Hair follicle dermal papilla cell (primary cell): ENCODE data around the genes FAM78A and POMT1.

DNA sequence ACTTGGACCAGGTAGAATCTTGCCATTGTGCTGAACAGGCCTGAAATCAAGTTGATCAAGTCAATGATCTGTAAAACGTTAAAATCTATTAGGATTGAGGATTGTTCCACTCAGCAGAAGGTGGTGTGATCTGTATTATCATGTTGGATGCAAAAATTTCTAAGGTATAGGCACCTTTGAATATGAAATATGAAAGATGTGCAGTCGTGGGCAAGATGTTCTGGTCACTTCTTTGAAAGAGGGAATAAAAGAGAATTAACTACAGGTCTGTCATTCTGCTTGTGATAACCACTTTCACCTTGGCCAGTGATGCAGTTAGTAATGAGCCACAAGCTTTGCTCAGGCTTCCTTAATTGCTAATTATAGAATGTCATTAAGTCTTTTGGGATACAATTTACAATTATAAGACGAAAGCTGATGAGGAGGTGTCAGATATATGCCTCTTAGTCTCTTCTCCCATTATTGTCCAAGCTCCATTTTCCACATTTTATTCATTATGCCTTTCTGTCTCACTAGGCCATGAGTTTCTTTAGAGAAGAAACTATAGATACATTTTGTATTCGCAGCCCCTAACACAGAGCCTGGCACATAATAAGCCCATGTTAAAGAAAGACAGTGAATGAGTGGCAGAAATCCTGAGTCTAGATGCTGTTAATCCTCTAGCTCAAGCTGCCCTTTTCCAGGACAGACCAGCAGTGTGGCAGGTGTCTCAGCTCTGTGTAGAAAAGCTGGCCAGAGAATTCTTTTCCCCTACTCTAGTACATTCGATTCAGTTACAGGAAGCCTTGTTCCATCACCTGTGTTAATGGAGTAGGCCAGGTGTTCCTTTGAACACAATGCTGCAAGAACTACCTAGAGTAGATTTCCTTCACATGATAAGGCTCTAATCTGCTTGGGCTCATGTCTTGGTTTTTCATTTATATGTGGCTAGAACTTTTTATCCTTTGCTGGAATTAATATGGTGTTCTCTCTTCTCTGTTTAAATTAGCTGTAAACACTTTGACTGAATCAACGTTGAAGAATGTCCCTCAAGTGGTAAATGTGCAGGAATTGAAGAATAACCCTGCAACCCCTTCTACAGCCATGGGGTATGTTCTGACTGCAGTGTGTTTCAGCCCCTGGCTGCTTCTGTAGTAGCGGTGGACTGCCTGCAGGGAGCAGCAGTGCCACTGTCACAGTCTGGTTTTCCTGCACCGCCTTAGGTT lies 52.3 kb downstream of the NUP214 start:
- CAGE, long polyA plus RNA = no peak

DNA sequence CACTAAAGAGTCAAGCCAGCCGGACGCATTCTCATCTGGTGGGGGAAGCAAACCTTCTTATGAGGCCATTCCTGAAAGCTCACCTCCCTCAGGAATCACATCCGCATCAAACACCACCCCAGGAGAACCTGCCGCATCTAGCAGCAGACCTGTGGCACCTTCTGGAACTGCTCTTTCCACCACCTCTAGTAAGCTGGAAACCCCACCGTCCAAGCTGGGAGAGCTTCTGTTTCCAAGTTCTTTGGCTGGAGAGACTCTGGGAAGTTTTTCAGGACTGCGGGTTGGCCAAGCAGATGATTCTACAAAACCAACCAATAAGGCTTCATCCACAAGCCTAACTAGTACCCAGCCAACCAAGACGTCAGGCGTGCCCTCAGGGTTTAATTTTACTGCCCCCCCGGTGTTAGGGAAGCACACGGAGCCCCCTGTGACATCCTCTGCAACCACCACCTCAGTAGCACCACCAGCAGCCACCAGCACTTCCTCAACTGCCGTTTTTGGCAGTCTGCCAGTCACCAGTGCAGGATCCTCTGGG lies 71.9 kb downstream of the NUP214 start:
- CAGE, long polyA plus RNA = no peak

- CAGE, long polyA plus RNA = no peak
Observed at GRCh38 chr9:131235124-131236249, 40.8 kb downstream of the FAM78A start.

DNA sequence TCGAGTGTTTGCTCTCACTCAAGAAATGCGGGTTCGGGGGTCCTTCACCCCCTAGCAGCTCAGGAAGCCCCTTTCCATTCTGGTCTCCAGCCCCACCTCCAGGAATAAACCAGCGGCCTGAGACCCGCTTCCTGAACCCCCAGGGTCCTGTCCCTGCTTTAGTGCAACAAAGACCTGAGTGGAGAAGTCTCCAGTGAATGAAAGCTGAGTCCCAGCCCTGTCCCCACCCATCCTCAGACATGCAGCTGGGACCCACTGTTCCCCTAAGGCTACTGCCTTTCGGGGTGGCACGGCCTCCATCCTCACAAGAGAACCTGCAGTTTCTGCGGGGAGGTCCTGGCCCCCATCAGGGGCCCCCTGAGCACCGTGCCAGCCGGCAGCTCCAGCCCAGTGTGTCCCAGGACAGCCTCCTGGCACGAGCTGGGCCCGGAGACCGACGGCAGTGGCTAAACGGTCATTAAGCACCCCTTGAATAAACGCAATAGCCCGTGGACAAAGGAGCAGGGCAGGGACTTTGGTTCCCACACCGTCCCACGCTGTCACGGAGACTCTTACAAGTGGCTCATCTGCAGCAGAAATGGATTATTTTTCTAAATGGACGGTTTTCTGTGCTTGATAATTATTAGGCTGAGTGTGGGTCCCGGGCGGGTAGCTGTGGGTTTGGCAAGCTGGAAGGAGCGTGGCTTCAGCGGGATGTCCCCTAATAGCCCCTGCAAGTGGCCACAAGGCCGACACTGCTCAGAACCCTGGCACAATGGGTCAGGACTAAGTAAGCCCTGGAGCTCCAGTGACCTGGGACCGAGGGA lies 17.6 kb downstream of the FAM78A start:
- CAGE, long polyA plus RNA = no peak

GRCh38 chr9:131262635-131263068 lies 13.7 kb downstream of the FAM78A start:
- CAGE, long polyA plus RNA = no peak

DNA sequence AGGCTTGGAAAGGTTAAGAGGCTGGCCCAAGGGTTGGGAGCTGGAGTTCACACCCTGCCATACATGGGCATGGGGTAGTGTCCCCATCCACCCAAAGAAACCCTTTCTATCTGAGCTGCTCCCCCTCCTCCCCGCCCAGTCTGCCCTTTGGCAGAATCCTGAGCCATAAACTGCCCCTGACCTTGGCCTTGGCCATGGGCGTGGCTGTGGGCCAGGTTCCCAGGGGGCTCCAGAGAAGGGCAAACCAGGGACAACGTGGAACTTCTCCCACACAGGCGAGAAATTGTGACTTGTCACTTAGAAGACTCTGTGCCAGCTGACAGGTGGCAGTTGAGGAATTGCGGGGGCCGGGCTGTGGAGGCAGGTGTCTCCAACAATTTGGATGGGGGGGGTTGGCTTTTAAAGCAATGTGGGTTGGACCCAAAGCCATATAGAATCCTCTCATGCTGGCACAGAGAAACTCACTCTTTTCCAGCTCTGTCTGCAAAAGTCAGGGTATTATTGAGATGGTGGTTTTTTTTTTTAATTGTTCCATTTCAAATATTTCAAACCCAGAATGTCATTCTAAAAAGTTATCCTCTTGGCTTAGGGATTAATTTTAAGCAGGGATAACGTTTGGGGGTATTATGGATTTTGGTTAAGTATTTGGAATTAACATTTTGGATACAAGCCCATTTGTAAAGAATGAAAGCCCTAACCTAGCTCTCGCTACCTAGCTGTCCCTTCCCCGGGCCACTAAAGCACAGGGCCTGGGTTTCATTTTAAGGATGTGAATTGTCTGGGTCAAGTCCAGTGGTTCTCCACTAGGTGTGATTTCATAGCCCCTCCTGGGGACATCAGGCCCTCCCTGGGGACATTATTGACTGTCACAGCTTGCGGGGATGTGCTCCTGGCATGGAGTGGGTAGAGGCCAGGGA lies 4.5 kb downstream of the FAM78A start:
- CAGE, long polyA plus RNA = no peak

GRCh38 chr9:131273839-131274354 lies 2.4 kb downstream of the FAM78A start:
- CAGE, long polyA plus RNA = no peak

- CAGE, long polyA plus RNA = no peak
Observed at GRCh38 chr9:131276408-131277355, at the start of gene FAM78A. FAM78A (minus strand) TSS chr9:131276510.

GRCh38 chr9:131277356-131278661 lies 1.5 kb upstream of the FAM78A start:
- CAGE, long polyA plus RNA = no peak

GRCh38 chr9:131290030-131290696 lies 640 bp downstream of the PLPP7 start:
- CAGE, long polyA plus RNA = no peak

- CAGE, long polyA plus RNA = no peak
Observed at GRCh38 chr9:131393567-131393917, 344 bp upstream of the PRRC2B start.

- CAGE, long polyA plus RNA = no peak
Observed at GRCh38 chr9:131394332-131395063, 612 bp downstream of the PRRC2B start.

GRCh38 chr9:131429862-131430519 lies 36.1 kb downstream of the PRRC2B start:
- CAGE, long polyA plus RNA = no peak

GRCh38 chr9:131438728-131439304 lies 44.9 kb downstream of the PRRC2B start:
- CAGE, long polyA plus RNA = no peak

- CAGE, long polyA plus RNA = no peak
Observed at GRCh38 chr9:131478870-131479949, 23.5 kb upstream of the POMT1 start.

DNA sequence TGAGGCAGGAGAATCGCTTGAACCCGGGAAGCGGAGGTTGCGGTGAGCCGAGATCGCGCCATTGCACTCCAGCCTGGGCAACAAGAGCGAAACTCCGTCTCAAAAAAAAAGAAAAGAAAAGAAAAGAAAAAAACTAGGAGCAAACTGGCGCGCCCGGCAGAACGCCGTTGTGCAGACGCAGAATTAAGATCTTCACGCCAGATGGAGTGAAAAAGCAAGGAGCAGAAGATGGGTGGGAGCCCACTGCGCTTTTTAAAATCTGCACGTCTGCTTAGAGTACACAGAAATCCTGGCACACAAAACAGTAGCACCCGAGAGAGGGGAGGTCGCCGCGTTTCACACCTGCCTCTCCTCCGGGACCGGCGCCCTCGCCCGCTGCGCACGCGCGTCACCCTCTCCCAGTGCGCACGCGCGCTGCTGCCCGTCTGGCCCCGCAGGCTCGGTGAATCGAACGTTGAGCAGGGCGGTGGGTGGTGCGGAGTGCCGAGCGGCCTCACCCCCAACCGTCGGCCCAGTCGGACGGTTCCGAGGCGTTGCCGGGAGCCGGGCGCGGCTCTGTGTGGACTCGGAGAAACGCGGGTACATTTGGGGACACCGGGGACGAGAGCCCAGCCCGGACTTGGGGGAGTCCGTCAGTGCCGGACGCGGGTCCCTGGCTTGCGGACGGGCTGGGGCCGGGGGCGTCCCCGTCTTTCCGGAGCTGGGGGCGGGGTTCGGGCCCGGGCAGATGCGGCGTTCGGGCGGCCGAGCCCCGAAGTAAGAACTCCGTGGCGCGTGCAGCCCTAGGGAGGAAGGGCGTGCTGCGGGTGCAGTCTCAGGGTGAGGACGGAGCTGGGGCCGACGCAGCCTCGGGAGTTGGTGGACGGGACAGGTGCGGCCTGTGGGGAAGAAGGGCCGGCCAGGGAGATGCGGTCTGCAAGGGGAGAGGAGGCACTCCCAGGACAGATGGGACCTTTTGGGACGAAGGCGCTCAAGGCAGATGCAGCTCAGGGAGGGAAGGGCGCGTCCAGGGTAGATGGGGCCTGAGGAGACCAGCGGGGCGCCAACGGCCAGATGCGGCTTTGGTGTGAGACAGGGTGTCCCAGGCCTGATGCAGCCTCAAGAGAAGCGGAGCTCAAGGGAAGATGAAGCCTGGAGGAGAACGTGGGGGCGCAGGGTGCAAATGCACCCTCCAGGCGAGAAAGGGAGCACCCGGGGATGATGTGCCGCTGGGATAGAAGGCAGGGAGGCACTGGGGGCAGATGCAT lies at the start of gene POMT1:
Gene POMT1, plus strand, starts transcription at position 424 of the 1,247 bp plus-strand sequence.
- CAGE, long polyA plus RNA = no peak

DNA sequence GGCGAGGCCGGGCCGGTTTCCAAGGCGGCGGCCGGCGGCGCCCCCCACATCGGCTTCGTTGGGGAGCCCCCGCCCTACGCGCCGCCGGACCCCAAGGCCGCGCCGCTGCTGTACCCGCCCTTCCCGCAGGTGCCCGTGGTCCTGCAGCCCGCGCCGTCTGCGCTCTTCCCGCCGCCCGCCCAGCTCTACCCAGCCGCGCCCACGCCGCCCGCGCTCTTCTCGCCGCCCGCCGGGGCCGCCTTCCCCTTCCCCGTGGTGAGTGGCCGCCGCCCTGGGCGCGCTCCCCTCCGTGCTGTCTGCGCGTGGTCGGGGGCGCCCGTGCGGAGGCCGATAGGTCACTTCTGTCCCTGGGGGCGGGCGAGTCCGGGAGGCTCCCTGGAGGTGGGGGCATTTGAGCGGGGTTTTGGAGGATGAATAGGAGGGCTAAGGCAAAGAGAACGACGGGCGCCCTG lies 9.5 kb downstream of the PRRT1B start:
- CAGE, long polyA plus RNA = no peak

GRCh38 chr9:131584128-131584719 lies 38.9 kb downstream of the PRRT1B start:
- CAGE, long polyA plus RNA = no peak

DNA sequence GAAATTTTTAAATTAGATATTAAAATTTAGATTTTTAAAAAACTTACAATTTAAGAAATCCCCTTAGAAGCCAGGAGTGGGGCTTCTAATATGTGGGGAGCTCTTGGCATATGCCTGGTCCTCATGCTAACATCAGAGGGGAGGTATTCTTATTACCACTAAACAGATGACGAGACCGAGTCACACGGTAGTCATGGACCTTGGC lies 71.6 kb downstream of the RAPGEF1 start:
- CAGE, long polyA plus RNA = no peak

DNA sequence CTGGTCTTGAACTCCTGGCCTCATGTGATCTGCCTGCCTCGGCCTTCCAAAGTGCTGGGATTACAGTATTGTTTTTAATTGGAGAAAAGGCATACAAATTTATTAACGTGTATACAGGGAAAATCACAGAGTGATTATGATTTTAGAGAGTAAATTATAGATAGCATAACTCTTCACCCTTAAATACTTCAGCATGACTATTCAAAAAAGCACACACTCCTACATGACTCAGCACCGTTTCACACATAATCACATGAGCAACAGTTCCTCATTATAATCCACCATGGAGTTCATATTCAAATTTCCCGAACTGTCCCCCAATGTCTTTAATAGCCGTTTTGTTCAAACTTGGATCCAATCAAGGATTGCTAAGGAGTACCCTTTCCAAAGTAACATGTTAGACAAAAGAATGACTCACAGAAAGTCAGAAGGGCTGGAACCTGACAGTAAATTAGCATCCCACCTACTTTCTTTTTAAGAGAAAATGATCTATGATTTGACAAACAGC lies 32.2 kb downstream of the RAPGEF1 start:
- CAGE, long polyA plus RNA = no peak